Frontal cortex (tissue), 2 donors: Measurements from ENCODE around the gene C7orf57.

DNA sequence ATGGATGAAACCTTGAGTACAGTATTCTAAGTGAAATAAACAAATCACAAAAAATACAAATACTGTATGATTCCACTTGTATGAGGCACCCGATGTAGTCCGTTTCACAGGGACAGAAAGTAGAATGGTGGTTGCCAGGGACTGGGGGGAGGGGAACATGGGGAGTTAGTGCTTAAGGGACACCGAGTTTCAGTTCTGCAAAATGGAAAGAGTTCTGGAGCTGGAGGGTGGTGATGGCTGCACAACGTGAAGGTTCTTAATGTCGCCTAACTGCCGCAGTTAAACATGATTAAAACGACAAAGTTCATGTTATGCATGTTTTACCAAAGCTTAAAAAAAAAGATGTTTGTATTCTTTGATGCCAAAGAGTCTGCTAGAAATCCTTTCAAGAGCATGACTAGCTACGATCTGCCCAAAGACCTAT lies 7.2 kb downstream of the TNS3 start:
- RAMPAGE, long total RNA: no peak

DNA sequence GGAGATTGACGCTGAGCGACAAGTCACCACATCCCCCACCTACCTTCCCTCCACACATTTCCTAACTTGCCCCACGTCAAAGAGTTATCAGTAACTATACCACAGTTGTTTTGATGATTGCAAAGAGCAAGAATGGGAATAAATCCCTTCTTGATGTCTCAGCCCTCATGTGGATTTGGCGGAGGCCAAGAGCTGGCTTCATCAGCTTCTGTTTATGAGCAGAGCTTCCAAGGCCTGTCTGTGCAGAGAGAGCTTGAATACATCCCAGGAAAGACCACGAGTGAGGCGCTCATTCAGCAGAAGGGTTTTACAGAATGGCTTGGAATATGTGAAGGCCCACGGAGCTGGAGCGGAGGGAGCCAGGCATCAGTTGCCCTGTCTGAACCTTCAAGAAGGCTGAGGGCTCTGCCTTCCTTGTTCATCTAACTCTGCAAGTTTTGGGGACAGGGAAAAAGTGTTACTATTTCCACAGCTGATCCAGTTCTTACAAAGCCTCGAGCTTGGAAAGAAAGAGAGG lies 28.2 kb upstream of the TNS3 start:
- RAMPAGE, long total RNA: no peak

DNA sequence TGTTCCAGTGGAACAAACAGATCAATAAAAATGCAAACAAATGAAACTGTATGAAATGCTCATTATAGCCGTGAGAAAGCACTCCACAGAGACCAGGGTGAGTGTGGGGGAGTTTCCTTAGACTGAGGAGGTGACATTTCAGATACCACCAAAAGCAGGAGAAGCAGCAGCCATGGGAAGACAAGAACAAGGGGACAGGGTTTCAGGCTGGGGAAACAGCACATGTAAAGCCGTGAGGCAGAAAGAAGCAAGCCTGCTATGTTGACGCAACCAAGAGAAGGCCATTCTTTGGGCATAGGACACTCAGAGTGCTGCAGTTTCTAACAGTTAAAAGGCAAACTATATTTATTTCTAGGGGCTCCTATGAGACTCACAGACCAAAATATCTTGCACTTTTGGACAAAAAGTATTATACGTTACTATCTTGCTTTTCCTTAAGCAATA lies 2.3 kb downstream of the HUS1 start:
- RAMPAGE, long total RNA: no peak

DNA sequence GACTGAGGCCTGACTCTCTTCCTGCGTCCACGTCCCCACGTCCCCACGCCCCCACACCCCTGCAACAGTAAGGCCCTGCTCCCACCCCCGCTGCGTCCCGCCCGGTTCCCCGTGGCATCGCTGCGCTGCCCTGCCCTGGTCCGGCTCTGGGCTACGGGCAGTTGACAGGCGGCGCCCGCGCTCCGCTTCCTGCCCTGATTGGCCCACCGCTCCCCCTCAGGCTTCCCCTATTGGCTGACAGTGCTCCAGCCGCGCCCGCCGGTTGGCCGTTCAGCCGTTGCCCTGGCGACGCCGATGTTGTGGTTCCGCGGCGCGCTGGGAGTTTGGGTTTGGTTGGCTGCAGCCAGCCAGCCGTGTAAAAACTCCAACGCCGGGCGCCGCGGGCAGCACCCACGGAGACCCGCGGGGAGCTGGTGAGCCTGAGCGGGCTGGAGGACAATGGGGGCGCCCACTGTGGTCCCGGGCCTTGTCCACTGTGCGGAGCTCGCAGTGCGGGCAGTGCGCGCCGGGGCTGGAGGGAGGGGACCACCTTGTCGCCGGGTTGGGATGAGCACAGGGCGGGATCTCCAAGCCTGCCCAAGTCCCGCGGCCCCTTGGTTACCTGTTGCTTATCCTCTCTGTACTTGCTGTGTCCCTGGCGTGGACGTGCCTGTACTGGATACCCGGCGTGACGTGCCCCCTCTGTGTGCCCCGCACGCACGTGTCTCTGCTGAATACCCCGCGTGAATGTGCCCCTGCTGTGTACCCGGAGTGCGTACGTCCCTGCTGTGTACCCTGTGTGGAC lies at the start of gene C7orf57:
TSS of gene C7orf57 (plus strand) at position 326 of the 784 bp plus-strand sequence.
- RAMPAGE, long total RNA: no peak

DNA sequence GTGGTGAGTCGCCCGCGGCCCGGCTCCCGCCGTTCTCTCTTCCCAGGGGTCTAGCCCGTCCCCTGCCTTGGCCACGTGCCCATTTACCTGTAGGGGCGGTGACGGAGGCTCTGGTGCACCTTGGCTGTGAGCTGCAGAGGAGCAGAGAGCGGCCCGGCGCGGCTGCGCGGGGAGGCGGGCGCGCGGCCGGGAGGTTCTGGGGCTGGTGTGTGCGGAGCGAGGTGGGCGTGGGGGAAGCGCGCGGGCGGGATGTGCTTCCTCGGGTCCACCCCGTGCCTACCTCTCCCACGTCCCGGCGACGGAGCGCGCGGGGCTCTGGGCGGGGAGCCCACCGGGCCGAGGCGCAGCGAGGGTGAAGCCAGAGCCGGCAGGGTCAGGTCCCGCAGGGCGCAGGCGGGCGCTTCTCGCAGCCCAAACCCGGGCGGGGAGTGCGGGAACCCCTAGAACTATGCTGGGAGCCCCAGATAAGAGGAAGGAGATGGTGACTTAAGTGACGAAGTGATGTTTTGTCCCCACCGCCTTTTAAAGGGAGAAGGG lies 419 bp downstream of the UPP1 start:
- RAMPAGE, long total RNA: no peak

DNA sequence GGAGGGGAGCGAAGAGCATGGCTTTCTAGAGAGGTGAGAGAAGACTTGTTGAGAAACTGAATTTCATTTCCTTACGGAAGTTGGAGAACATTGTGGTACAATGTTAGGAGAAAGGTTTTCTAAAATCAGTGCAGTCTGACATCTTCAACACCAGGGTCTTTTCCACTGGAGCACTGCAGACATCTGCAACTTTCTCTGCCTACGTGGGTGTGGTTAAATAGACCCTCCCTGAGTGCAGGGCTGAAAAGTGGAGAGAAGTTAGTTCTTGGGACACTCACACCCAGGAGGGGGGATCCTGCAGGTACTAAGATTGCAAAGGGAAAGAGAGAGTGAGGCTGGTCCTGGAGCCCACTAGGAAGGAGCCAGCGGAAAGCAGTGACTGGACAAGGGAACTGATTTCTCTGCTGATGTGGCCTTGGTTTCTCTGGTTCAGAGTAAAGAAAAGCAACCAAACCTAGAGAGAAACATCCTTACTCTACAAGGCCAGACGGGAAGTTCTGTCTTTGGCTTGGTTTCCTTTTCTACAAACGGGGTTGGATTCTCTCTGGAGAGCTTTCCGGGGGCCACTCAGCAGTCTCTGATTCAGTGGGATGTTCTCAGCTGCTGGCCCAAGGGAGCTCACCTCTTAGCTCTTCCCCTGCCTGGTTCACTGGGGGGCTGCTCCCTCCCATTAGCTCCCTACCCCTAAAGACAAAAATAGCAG lies 2.5 kb downstream of the UPP1 start:
- RAMPAGE, long total RNA: no peak

DNA sequence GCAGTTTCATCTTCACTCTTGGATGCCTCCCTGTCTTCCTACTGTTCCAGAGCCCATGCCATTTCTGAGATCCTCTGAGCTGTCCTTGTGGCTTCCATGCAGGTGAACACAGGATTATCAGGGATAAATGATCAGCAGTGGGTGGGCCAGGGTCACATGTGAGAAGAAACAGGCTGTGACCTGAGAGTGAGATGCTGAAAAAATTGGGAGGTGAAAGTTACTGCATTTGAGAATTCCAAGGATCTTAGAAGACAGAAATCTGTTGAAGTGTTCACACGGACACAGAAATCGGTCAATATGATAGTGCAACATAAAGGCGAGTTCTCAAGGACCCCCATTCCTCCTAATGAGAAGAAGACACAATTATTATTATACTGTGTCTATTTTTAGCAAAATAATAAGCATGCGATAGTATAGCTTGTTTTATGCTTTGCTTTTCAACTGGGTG lies 110.5 kb upstream of the CDC14C start:
- RAMPAGE, long total RNA: no peak

DNA sequence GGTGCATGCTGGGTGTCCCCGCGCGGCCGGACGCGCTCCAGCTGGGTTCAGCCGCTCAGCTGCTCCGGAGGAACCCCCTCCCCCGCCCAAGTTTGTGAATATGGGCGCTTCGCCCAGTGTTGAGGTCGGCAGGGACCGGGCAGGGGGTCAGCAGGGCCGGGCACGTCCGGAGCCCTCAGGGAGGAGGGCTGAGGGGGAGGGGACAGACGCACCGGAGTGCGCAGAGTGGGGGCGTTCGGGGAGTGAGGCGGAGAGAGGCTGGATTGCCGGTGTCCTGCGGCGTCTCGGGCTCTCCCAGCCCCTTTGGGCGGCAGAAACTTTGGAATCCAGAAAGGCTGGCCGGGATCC lies 684 bp downstream of the VWC2 start:
- RAMPAGE, long total RNA: no peak

DNA sequence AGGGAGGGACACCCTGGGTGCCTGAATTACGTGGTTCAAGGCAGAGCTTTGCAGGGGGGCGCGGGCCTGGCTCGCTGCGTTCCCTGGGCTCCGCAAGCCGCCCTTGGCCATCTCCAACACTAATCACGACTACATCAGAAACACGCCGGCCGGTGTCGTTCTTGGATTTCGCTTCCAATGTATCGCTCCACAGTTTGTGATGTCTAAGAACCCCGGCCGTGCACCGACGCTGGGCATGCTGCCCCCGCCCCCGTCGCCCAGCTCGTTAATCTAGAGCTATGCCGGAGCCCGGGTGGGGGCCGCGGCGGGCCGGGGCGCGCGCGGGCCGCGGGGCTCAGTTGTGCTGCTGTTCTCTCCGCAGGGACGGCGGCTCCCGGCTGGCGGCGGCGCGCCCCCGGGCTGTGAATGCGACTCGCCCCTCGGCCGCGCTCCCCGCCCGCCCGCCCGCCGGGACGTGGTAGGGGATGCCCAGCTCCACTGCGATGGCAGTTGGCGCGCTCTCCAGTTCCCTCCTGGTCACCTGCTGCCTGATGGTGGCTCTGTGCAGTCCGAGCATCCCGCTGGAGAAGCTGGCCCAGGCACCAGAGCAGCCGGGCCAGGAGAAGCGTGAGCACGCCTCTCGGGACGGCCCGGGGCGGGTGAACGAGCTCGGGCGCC lies 1.7 kb downstream of the VWC2 start:
- RAMPAGE, long total RNA: no peak

DNA sequence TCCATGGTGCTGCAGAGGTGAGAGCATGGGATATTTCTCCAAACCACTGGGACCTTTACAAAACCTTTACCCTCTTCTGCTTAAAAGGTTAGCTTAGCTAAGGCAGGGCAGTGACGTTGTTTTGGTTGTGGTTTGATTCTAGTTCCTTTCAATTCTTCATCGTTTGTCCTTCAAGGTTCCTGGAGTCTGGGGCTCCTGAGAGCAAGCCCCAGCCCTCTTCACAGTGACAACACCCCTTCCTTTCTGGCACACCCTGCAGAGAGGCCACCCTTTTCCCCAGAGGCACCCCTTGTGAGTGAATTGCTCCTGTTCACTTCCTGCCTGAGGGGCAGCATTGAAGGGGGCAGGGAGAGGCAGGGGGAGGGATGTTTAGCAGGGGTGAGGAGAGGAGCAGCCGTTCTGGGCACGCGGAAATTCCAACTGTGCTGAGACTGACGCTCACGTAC lies 71.9 kb downstream of the SPATA48 start:
- RAMPAGE, long total RNA: no peak

- RAMPAGE, long total RNA: no peak
Measured at GRCh38 chr7:50306142-50306854, 1.8 kb downstream of the IKZF1 start.

DNA sequence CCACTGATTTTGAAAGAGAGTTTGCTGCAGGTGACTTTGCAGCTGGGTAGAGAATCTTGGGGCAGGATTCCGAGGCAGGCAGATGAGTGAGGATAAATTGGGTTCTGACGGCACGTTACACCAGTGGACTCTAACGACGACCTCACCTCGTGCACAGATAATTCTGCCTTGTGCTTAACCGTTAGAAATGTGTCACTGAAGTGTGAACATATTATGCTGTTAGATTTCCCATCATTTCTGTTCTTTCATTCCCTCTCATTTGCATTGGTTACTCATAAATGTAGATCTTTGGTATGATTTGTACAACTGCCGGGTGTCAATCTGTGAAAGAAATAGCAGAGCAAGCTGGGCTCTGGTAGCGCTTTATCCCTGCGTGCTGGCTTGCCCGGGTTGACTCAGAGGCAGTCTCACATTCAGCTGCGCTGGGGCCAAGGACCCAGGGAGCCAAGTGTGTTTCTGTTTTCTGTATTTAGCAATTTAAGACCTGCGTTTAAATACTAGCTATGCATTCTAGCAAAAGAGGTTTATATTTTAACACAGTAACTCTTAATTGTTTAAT lies 46.0 kb downstream of the IKZF1 start:
- RAMPAGE, long total RNA: no peak

- RAMPAGE, long total RNA: no peak
Measured at GRCh38 chr7:50456415-50456791, 6.3 kb upstream of the FIGNL1 start.

GRCh38 chr7:50534748-50535298 lies 30.4 kb downstream of the DDC start:
- RAMPAGE, long total RNA: no peak

- RAMPAGE, long total RNA: no peak
Measured at GRCh38 chr7:50656171-50656614, 91.0 kb upstream of the DDC start.

GRCh38 chr7:50667391-50668294 lies 102.4 kb upstream of the DDC start:
- RAMPAGE, long total RNA: no peak

DNA sequence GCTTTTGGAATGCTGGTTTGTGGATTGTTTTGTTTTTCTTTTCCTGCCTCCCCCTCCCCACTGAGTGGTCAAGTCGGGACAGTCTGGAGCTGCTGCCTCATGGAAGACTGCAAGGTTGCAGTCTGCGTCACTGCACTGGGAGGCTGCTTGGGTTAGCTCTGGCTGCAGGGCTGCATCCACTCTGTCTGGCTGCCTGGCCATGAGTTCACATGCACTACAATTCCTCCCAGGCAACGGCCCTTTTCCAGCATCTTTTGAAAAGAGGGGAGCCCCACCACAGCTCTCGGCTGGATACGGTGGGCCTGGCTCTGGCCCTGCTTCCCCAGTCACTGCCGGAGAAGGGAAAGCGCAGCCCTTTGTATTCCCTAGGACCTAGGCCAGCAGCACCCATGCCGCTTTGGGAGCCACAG lies 80.7 kb downstream of the GRB10 start:
- RAMPAGE, long total RNA: no peak

DNA sequence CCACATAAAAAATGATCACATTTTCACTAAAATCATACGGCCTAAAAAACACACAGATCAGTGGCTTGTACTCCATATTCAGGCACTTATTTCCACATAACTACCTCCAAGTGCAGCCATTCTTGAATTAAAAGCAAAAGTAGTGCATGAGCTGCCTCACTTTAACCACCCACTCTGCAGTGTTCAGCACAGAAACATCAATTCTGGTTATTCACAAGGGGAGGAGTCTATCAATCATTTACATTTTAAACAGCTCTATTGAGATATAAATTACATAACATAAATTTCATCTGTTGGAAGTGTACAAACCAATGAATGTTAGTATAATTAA lies 70.2 kb downstream of the GRB10 start:
- RAMPAGE, long total RNA: no peak

GRCh38 chr7:50771146-50771888 lies 11.4 kb downstream of the GRB10 start:
- RAMPAGE, long total RNA: no peak

DNA sequence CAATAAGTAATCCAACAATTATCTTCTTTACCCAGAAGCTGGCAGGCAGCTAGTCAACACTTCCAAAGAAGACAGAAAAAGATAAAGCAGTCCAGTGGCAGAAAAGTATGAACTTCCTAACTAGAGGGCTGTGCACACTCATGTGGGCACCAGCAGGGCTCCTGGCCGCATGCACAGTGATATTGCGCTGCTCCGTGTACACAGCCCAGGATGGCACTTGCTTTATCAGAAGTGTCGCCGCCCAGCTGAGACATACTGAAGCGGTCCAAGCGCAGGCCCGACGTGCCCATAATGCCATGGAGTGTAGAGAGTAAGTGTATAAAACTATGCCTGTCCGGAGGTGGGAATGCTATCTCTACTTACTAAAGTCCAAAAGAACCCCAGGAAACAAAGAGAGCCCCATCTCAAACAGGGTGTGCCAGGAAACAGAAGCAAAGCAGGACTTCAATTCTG lies 234.5 kb downstream of the COBL start:
- RAMPAGE, long total RNA: no peak